Mesenchymal stem cell of the bone marrow (primary cell): ENCODE results near the genes EDA, OTUD6A, P2RY4, FOXO4 and NHSL2.

DNA sequence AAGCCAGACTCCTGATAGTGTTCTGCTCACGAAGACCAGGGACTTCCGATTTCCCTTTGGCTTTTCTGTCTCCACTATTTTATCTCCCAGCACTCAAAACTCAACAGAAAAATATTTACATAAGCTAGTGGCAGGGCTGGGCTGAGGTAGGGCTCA is 34.4 kb upstream of the EFNB1 start:
- CAGE, long polyA plus RNA: no peak

GRCh38 chrX:68794704-68795198 is 34.1 kb upstream of the EFNB1 start:
- CAGE, long polyA plus RNA: no peak

- CAGE, long polyA plus RNA: no peak
These were observed 65.4 kb downstream of the EFNB1 start for GRCh38 chrX:68894139-68894642.

GRCh38 chrX:69136623-69137370 is 28.5 kb downstream of the PJA1 start:
- CAGE, long polyA plus RNA: no peak

DNA sequence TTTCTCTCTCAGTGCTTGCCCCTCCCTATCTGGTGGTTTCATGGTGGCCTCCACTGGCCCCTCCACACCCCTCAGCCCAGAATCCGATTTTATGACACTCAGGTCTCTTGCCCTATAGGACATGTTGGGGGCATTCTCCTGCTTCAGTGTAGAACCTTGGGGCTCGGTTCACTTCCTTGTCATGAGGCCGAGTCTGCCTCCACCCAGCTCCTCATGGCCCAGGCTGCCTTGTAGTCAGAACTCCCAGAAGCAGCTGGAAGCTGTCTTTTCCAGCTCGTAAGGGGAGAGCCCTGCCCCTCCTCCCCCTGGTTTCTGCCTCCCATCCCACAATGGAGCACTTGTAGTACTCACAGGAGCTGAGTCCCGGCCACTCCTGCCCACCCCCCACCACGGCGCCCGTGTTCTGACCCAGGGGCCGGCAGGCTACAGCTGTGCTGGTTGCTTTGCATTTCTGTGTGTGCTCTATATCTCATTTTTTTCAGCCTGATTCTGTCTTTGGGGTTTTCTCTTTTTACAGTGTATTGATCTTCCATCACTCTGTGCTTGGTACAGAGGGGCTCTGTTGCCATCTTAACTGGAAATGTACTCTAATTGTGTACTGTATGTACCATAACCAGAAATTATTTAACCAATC is 24.7 kb upstream of the PJA1 start:
- CAGE, long polyA plus RNA: no peak

- CAGE, long polyA plus RNA: no peak
These were observed at the start of gene EDA for GRCh38 chrX:69615982-69616919. Gene EDA, plus strand, starts transcription at chrX:69616113.

DNA sequence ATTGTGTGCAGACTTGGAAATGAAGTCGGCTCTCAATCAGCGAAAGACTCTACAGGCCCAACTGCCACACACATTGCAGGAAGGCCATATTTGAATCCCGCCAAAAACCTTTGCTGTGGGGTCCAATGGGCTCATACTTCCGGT is 272 bp upstream of the OTUD6A start:
- CAGE, long polyA plus RNA: no peak

- CAGE, long polyA plus RNA: no peak
These were observed at the start of gene OTUD6A for GRCh38 chrX:70062257-70062712. Gene OTUD6A, plus strand, starts transcription at chrX:70062457.

GRCh38 chrX:70260077-70260418 is at the start of gene P2RY4:
Gene P2RY4, minus strand, starts transcription at chrX:70260204.
- CAGE, long polyA plus RNA: no peak

GRCh38 chrX:70434979-70435611 is 9.5 kb upstream of the DLG3 start:
- CAGE, long polyA plus RNA: no peak

DNA sequence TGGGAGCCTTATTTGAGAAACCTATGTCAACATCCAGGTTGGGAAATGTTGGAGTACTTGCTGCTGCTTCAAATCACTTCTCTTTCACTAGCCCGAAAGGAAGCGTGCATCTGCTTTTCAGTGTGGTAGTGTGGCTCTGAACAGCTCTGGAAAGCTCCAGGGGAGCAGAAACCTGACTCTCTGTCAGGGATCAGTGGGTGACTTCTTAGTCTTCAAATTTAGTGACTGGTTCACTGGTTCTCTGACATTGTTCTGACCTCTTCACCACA is 36.8 kb downstream of the DLG3 start:
- CAGE, long polyA plus RNA: no peak

- CAGE, long polyA plus RNA: no peak
These were observed 46.0 kb downstream of the DLG3 start for GRCh38 chrX:70490615-70491001.

- CAGE, long polyA plus RNA: no peak
These were observed at the start of gene FOXO4 for GRCh38 chrX:71095514-71096734. Gene FOXO4, plus strand, starts transcription at chrX:71095851.

- CAGE, long polyA plus RNA: no peak
These were observed 2.3 kb upstream of the CXorf65 start for GRCh38 chrX:71108717-71109439.

GRCh38 chrX:71171193-71171953 is 26.7 kb downstream of the NLGN3 start:
- CAGE, long polyA plus RNA: no peak

DNA sequence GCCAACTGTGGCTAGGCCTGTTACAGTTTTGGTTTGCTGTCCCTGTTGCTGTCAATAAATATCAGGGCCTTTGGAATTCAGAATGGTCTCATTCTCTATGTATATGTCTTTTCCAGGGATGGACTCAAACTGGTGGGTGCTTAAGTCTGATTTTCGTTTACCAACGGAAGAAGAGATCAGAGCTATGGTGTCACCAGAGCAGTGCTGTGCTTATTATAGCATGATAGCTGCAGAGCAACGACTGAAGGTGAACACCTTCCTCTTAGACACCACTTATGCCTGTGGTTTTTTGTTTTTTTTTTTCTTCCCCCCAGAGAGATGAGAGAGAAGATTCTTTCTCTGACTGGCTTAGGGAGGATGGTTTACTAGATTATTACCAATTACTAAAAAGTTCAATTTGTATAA is 22.5 kb downstream of the TAF1 start:
- CAGE, long polyA plus RNA: no peak

- CAGE, long polyA plus RNA: no peak
These were observed 17.9 kb upstream of the OGT start for GRCh38 chrX:71515017-71515389.

DNA sequence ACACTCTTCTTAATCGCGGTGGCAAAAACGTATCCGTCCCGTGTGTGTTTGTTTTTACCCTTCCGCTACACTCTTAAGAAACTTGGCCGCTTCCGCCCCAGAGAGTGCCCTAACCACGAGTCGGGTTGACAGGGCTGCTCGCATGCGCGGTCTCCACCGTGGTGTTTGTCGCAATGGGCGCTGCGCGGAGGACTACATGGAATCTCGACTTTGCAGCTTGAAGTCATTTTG is 214 bp upstream of the OGT start:
- CAGE, long polyA plus RNA: no peak

DNA sequence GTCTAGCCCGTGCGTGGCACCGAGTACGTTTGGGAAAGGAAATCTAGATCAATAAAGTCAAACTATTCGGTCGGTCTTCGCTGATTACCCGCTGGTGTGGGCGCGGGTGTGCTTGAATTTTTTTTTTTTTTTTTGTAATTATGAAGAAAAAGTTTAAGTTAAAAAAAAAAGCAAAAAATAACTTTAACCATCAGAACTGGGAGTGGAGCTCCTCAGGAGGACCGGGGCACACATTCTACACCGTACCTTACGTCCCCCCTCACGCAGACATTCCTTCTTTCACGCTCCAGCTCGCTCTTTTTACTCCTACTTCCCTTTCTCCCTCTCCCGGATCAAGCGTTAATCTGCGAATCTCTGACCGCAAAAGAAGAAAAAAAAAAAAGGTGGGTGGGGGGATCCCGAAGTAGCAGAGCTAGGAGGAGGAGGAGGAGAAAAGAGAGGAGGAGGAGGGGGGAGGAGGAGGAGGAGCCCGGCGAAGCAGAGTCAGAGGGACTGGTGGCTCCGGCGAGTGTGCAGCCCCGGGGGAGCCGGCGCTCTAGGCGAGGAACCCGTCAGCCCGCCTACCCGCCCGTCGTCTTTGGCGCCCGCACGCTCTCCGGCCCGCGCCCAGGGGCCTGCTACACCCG is at the start of gene NHSL2:
Gene NHSL2 (plus strand): TSS at position 486 of the 626 bp plus-strand sequence.
- CAGE, long polyA plus RNA: no peak

DNA sequence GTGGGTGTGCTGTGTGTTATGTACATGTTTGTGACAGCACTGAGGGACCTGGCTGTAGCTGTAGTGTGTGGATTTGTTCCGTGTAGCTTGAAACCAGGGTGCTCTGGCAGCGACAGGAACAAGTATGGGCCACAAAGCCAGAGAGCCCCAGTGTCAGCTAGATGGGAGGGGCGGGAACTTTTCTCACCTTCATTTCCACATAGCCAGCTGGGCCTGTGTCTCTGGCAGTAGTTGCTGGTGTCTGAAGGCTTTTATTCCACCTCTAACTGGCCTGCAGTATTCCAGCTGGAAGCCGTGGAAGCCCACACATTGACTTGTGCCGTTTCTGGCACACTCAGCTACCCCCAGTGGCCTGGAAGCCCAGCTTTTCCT is 82.2 kb downstream of the NHSL2 start:
- CAGE, long polyA plus RNA: no peak